ENCODE data around the genes NTMT1 and TOR1B.

GRCh38 chr9:129318218-129318862 lies 140.3 kb upstream of the IER5L start:
- PRO-cap: no peak

DNA sequence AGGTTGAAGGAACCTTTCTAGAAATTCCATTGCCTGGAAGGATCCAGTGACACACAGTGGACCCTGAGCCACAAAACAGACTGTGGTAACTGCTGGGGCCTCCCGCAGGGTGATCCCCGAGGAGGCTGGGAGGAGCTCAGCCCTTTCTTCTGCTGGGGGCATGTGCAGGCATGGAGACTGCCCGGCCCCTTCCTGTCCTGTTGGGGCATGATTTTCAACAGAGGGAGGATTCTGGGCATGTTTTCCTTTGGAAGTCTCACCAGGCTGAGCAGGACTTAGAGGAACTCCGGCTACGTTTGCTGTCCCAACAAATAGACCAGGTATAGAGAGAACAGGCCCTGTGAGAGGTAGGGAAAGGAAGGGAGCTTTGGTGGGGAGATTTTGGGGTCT lies 154.1 kb upstream of the IER5L start:
- PRO-cap: no peak

- PRO-cap: unidirectional peak, minus-strand start at chr9:129403101
These were observed 218.0 kb downstream of the C9orf50 start for GRCh38 chr9:129403004-129403203.

- PRO-cap: unidirectional peak, minus-strand start at chr9:129483201; bidirectional peak, plus-strand start at chr9:129483851, minus-strand start at chr9:129483782
These were observed 137.5 kb downstream of the C9orf50 start for GRCh38 chr9:129483126-129483979.

DNA sequence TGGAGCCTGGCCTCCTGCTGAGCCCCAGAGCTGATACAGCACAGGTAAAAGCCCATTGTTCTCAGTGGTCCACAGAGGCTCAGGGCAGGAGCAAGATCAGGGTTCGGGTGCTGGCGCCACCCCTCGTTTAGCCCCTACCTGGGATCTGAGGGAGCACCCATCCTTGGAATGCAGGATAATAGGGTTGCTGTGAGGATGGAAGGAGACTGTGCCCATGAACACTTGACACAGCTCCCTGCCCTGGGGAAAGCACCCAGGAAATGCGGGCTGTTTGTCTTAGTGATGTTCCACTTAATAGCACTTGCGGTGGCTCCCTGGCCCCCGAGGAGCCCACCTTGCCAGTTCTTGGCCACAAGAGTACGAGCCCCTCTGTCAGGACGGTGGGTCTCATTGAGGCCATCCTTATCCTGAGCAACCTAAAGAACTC lies 136.9 kb downstream of the C9orf50 start:
- PRO-cap: no peak

- PRO-cap: no peak
These were observed 133.6 kb downstream of the C9orf50 start for GRCh38 chr9:129487301-129487648.

DNA sequence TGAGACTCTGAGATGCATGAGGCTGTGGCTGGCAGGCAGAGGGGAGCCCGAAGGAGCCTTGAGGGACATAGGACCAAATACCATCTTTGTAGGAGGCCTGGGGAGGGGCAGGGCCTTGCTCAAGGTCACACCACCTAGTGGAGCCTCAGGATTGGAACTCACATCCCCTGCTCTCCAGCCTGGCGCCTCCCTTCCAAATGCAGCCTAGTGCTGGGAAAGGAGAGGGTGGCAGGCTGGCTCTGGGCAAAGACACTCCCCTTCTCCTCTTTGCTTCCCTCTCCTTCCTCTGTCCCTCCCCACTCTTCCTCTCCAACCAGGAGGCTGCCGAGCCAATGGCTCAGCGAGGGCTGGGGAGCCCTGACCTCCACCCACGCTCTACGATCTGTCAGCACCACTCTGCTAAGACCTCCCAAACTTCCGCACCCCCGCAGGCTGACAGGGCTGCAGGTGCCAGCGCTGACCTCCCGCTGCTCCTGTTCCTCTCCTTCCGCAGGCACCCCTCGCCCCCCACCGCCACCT lies 53.0 kb downstream of the C9orf50 start:
- PRO-cap: bidirectional peak, plus-strand start at position 394 of the sequence, minus-strand start at position 206 of the sequence

GRCh38 chr9:129576227-129577409 lies 44.3 kb downstream of the C9orf50 start:
- PRO-cap: unidirectional peak, minus-strand start at chr9:129577065

DNA sequence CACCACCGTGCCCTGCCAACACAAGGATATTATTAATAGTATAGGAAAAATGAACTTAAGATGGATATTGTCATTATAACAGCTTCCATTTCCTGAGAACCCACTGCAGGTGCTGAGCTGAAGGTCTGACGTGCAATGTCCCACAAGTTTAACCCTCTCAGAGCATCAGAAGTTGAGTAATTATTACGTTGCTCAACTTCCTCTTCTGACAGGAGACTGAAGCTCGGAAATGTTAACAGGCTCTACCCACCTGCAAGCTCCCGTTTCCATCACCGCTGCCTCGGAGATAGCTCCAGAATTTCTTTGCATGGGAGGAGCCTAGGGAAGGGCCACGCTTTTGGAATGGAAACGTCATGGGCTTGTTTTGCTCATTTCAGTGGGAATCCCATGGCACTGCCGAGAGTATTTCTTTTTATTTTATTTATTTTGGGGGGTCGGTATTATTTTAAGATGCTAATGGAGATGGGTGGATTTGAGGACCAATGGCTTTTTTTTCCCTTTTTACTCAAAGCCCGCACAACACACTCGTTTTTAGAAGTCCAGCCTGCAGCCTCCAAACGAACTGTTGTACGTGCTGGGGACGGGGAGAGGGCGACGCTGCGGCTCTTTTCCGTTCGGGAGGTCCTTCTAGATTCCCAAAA lies 932 bp upstream of the NTMT1 start:
- PRO-cap: unidirectional peak, minus-strand start at position 274 of the sequence

DNA sequence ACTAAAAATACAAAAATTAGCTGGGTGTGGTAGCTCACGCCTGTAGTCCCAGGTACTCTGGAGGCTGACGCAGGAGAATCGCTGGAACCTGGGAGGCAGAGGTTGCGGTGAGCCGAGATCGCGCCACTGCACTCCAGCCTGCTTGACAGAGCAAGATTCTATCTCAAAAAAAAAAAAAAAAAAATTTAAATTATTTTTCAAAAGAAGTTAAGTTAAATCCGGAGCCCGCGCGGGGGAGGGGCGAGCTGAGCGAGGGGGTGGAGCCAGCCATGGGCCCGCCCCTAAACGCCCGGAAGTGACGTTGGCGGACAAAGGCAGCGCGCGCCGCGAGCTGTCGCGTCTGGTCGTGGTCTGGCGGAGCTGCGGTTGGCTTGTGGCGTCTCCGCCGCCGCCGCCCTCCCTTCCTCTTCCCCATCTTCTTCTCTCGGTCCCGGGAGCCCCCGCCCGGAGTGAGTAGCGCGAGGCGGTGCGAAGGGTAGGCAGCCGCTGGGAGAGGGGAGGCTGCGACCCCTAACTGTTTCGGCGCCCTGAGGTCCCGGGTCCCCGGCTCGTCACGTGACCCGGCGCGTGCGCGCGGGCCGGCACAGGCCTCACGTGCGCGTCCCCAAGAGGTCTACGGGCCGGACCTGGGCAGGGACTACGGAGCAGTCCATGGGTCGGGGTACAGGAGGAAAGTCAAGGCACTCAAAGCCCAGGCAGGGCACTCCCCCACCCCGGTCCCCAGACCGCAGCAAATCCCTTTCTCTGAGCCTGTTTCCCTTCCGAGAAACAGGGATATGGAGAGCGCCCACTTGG lies at the start of gene NTMT1:
Gene NTMT1, plus strand, starts transcription at position 317 of the 795 bp plus-strand sequence.
- PRO-cap: bidirectional peak, plus-strand start at position 337 of the sequence, minus-strand start at position 242 of the sequence; bidirectional peak, plus-strand start at position 618 of the sequence, minus-strand start at position 550 of the sequence

GRCh38 chr9:129630569-129631328 lies 4.8 kb downstream of the NTMT1 start:
- PRO-cap: no peak

- PRO-cap: no peak
These were observed 5.7 kb downstream of the NTMT1 start for GRCh38 chr9:129631329-129632304.

DNA sequence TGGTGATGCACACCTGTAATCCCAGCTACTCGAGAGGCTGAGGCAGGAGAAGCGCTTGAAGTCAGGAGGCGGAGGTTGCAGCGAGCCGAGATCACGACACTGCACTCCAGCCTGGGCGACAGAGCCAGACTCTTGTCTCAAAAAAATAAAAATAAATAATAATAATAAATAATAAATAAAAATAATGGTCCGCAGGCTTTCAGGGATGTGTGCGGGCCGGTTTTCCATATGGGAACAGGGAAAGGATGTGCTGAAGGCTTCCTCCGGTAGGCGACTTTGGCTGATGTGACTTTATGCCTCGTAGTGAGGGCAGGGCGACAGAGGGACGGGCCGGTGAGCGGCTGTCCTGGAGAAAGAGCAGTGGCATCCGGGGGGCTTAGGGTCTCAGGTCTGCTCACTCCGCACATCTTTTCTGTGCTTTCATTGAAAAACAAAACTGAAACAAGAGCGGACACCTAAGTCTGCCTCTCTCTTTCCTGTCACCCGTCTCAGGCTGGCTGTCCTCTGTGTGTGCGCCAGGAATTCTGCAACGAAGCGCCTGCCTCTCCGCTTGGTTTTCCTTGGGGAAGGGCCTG lies 818 bp upstream of the PRRX2 start:
- PRO-cap: no peak

- PRO-cap: no peak
These were observed 32.8 kb downstream of the PRRX2 start for GRCh38 chr9:129698243-129698630.

DNA sequence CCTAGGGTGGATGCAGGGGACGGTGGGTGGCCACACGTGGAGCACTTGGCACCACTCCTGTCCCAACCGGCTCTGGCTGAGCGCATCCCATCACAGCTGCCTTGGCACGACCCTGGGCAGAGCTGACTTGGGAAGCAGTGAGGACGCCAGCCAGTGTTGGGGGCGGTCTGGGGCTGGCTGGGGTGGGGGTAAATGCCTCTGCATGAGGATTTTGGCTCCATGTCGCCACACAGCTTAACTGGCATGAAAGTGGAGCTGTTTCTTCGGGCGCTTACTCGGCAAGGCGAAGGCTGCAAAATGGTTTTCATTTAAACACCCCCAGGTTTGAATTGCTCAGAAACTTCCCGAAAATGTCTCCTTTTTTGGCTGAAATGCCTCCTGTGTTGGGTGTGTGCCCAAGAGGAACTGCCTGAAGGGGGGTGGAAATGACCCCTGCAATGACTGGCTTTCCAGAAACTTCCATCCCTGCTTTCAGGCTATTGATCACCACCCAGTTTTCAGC lies 38.3 kb downstream of the PTGES start:
- PRO-cap: no peak

DNA sequence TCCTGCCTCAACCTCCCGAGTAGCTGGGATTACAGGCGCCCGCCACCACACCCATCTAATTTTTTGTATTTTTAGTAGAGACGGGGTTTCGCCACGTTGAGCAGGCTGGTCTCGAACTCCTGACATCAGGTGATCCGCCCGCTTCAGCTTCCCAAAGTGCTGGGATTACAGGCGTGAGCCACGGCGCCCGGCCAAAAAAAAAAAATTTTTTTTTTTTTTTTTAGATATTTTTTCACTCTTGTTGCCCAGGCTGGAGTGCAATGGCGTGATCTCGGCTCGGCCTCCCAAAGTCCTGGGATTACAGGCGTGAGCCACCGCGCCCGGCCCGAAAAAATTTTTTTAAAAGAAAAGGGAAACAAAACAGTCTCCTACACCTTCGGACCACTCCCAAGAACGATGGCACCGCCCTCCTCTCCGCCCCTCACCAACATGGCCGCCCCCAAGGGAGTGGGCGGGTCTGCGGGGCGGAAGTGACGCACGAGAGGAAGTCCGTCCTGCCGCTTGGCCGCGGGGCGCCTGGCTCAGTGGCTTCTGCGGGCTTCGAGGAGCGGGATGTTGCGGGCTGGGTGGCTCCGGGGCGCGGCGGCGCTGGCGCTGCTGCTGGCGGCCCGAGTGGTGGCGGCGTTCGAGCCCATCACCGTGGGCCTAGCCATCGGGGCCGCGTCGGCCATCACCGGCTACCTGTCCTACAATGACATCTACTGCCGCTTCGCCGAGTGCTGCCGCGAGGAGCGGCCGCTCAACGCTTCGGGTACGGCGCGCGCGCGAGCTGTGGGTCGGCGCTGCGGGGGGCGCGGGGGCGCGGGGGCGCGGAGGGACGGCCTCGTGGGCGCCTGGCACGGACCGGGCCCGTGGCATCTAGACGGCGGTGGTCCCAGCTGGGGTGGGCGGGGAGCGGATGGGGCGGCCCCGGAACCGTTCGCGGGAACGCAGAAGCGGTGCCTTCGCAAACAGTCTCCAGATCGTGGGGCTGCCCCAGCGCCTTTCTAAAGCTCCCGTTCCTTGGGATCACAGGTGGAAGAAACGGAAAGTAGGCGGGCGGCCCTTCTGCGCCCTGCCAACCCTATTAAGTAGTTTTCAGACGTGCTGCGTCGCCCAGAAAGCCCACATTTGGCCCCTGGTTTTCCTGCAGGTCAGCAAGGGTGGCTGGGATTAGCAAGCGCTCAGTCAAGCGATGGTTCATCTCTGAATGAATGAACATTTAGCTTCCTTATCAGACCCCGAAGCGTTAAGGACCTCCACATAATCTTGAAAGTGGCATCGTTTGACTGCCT lies at the start of gene TOR1B:
Gene TOR1B, plus strand, starts transcription at position 524 of the 1,274 bp plus-strand sequence.
- PRO-cap: bidirectional peak, plus-strand start at position 524 of the sequence, minus-strand start at position 341 of the sequence

- PRO-cap: no peak
These were observed 49.9 kb downstream of the USP20 start for GRCh38 chr9:129885082-129885601.

DNA sequence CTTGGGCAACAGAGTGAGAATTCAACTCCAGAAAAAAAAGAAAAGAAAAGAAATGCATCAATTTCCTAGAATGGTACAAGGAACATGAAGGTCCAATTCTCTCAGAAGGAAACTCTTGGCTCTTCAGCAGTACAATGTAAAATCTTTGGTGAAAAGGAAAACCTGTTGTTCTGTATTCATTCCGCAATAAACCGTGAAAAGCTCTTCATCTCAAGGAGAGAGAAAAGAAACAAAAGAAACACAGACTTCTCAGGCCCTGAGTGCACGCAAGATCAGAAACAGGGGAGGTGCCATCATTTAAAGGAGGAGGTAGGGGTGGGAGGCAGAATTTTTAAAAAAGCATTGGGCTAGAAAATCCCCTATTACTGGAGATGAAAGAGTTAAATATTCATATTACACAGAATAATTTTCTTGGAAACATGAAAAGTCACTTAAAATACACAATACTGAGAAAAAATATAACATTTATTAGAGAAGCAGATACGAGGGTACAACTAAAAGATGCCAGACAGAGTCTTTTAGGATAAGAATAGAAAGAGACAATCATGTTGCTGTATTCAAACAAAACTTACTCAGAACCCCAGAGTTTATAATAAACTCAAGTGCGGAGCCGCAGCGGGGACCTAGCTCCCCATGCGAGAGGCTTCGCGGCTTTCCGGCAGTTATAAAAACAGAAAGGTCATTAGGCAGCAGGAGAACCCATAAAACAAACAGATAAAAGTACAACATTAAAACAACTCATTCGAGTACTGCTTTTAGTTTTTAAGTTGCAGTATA lies 56.4 kb downstream of the USP20 start:
- PRO-cap: no peak

DNA sequence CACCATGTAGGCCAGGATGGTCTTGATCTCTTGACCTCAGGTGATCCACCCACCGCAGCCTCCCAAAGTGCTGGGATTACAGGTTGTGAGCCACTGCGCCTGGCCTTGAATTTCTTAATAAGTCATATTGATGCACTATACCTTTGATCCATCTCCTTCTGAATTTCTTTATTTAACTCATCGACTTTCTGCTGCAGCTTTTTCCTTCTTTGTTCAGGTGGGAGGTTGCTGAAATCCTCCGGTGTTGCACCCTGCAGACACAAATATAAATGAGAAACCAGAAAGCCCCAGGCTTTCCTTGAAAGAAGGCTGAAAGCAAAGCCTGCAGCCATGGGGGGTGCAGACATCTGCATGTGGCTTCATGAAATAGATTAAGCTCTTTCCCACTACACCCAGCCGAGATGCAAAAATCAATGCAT lies 73.5 kb downstream of the USP20 start:
- PRO-cap: no peak

- PRO-cap: unidirectional peak, plus-strand start at chr9:129938584
These were observed 103.1 kb downstream of the USP20 start for GRCh38 chr9:129938349-129938785.